ENCODE results near the gene SYNGR1.

DNA sequence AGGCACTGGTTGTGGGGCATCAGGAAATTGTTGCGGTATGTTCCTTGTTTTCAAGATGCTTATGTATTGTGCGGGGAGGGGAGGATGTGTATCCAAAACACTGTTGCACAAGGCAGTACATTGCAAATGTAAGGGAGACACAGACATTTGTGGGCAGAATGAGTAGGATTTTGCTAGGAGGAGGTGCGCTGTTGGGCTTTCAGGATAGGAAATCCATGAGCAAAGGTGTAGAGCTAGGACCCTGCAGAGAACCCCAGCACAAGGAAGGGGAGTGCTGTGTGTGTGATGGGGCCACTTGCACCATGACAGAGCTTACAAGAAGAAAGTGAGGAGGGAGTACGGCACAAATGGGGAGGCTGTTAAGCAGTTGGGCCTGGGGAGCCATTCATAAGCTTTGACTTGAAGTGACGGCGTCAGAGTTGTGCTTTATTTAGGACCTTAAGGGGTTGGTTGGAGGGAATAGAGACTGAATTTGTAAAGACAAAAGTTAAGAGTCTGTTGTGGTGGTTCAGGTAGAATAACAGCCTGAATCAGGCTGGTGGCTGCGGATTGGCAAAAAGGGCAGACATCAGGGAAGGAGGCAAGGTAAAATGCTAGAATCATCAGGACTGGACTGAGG is 7.3 kb downstream of the GTPBP1 start:
- PRO-cap = no peak

GRCh38 chr22:38728733-38729851 is 23.3 kb downstream of the GTPBP1 start:
- PRO-cap = no peak

DNA sequence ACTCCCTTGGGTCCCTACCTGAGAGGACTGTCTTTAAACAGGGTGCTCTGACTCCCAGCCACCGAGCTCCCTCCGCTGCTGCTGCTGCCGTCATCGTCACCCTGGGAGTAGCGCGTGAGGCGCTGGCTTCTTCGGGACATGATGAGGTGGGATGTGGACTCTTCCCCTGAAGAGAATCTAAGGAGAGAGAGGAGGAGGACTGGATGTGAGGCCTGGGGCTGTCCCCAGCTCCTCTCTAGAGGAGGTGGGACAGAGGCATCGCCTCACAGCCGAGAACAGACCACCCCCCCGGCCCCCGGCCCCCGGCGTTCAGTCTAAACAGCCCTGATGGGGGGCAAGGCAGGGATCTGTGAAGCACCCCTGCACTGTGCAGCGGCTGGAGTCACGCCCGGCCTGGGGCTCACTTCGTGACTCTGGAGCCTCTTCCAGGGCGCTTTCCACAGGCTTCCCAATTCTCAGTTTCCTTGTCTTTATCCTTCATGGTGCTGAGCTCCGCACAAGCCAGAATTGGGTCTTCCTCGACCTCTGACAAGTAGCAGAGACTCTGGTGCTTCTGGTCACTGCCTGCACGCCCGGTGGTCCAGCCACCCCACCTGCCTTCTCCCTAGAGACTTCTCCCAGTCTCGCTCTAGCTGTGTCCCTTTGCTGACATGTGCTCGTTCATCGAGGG is 3.2 kb downstream of the SUN2 start:
- PRO-cap = no peak

DNA sequence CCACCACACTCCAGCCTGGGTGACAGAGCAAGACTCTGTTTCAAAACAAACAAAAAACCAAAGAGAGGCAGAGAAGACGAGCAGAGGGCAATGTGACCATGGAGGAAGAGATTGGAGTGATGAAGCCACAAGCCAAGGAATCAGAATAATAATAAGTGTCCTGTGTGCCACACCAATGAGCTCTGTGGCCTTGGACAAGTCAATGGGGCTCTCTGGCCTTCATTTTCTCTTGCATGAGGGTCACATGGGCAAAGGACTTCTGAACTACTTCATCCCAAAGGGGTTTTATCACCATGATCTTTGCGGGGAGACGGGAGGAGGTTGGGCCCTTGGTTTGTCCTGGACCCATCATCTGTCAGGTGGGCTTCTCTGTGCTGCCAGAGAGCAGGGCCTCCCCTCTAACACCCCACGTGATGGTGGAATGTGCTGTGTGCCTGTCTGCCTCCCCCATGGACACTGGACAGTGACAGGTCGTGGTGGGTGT is 2.3 kb upstream of the SUN2 start:
- PRO-cap = no peak

DNA sequence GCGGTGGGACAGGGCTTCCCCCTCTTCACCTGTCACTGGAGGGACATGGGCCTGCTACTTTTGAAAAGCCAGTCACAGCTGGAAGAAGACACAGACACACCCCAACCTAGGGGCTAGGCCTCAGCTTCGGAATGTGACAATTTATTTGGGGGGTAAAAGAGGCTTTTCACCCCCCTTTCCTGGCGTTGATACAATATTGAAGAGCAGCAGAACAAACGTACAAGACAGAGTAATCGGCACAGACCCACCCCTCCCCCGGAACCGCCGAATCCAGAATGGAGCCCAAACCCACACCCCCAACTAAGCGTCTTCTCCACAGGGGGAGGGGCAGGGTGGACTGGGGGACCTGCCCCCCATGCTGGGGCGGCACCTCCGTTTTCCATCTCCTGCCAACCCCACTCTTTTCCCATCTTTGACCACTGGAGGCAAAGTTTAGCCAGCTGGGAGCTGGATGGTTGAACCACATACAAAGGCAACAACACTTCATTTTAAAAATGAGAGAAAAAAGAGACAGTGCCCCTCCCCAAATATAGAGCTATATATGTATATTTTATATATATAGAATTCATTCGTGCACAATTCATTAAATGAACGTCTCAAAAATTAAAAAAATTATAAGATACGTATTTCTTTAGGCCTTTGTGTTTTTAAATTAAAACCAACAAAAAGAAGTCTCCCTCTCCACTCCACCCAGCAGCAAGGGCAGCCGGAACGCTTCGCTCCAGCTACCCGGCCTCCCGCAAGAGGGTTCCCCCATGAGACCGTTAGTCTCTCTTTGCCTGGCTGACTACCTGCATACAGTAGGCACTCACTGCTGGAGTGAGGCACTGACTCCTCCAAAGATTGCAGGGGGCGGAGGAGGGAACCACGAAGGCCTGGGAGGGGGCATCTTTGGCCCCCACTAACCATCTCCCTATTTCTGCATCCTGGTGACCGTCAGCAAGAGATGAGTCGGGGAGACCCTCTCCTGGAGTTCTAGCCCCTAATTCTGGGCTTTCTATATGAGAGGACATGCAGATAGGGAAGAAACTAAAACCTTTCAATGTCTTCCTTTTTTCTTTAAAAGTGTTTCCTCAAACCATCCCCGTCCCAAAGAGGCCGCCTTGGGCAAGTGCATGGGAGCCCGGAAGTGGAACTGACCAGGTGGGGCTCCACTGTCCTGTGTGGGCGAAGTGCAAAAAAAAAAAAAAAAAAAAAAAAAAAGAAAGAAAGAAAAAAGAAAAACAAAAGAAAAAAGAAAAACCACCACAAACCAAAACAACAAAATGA is 10.2 kb downstream of the CBX6 start:
- PRO-cap = no peak

DNA sequence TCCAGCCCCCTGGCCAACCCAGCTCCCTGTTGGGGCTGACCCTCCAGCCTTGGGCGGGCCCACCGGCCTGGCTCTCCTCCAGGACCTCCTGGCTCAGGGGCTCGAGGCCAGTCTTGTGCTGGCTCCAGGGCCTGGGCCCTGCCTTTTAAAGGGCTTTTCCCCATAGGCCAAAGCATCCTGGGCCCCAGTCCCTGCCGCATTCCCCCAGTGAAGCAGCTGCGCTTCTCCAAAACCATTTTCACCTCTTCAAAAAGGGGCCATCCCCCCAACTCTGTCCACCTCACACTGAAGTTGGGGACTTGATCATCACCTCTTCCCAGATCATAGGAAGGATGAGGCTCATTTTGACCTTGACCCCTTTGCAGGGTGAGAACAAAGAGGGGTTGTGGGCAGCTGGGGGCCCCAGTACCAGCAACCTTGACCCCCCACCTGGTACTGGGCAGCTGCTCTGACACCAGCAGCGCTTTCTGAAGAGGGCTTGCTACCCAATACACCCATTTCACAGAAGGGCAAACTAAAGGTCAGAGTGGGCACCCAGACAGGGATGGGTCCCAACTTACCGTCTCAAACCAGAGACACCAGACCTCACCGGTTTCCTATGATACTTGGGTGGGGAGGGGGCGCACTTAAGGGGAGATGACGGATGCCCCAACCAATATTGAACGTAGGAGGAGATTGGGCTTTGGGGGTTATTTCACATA is 9.2 kb downstream of the CBX6 start:
- PRO-cap = no peak

DNA sequence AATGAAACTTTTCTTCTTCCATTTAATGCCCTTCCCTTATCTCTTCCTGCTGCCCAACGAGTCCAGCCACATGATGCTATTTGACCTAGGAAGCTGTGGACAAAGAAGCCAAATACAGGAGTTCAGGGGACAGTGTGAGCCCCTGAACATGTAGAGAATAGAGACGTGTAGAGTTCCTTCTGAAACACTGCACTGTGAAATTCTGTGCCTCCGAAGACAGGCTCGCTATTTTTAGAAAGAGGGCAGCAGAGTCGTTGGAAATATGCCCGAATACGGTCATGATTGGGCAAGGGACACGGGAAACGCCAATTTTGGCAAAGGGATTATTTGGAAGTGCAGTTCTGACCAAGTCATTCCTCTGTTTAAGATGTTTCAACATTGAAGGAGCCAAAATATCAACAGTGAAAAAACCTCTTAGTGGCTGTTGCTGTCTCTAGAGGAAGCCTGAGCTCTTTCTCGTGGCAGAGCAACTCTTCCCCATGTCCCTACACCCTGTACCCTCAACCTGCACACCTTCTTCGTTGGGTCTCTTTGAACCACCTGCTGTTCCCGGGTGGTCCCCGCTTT is 9.4 kb upstream of the CBX6 start:
- PRO-cap = no peak

DNA sequence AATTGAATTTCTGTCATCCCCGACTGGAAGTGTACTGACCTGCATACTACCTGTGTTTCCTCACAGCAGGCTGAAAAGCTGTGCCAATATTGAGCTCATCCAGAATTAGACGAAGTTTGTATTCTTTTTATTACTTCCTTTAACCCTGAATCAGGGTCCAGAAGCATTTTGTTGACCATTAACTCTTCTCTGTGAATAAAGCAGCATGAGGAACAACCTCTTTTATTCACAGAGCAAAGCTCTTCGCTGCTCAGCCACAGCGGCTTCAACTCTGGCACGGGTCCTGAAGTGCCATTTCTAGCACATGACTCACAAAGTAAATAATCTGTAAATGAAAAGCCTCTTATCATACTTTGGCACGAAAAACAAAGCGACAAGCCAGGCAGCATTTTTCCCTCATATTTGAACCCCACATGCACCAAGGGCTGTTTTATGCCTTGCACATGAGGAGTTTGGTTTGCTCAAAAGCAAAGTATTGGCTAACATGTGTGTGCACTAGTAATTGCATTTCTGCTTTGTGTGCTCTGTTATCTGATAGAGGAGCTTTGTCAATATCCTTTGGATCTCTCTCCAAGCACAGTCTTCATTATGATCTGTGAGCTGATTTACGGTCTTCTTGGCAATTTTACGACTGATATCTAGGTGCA is 33.0 kb upstream of the APOBEC3A start:
- PRO-cap = unidirectional peak, minus-strand start at position 258 of the sequence

DNA sequence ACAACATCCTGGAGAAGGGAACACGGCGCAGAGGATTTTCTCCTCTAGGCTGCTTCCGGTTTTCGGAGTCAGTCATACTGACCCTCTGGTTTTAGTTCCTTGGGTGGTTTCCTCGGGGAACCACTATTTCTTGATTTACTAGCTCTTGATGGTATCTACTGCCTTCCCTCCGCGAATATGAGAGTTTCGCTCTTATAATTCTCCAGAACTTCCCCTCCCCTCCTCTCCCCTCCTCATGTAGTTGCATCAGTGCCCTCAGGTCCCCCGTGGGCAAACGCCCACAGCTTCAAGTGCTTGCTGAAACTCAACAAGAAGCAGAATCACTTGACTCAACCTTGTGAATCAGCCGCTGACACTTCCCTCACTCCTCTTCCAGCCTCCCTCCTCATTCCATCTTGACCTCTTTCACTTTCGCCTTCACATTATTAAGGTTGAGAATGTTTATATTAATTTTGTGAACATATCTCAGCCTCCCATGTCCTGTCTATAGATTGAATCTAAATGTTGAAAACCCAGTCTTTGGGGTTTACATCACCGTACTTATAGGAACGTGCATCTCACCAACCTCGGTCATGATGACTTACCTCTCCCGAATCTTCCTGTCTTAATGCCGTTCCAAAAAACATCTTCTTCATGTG is 15.7 kb upstream of the APOBEC3A start:
- PRO-cap = no peak

DNA sequence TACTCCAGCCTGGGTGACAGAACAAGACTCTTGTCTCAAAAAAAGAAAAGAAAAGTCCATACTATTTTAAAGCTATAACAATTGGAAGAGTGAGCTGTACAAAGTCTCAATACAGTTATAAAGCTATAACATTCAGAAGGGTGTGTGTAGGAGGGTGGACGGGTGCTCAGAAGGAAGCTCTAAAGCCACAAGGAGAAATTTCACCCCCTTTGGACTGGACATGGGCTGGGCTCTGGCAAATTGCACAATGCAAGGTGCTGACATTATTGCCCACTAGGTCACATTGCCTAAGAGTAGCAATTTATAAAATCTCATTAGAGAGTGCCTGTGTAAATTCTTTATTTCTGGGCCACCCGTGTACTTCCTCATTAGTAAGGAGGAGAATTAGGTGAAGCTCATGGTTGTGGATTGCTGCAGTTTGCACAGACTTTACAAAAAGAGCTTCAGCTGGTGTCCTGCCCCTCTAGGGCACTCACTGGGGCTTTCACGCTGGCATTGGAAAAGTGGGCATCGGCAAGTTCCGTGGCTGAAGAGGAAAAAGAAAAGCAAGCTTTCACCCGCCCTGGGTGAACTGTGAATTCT is 5.6 kb upstream of the APOBEC3A start:
- PRO-cap = no peak

DNA sequence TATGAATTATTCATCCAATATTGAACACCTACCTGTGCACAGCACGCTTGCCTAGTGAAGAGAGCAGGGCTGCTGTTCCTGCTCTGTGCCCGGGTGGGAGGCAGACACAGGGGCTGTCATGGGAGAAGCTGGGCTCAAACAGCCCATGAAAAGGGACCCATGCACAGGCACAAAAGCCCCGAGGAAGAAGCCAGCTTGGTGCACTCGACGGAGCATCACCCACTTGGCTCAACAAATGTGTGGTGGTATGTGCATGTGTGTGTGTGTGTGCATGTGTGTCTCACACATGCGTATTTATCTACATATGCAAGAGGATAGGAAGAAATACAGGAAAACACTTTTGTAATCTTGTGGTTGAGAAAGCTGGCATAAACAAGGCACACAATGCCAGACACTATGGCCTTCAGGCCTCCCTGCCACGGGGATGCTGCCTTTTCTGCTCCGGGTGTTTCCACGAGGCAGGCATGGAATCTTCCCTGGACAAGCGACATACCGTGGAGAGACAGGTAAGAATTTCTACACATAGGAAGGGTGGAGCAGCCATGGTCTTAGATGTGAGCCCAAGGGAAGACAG is 5.0 kb upstream of the APOBEC3A start:
- PRO-cap = no peak

GRCh38 chr22:38967650-38968366 is 10.4 kb downstream of the APOBEC3A start:
- PRO-cap = no peak

DNA sequence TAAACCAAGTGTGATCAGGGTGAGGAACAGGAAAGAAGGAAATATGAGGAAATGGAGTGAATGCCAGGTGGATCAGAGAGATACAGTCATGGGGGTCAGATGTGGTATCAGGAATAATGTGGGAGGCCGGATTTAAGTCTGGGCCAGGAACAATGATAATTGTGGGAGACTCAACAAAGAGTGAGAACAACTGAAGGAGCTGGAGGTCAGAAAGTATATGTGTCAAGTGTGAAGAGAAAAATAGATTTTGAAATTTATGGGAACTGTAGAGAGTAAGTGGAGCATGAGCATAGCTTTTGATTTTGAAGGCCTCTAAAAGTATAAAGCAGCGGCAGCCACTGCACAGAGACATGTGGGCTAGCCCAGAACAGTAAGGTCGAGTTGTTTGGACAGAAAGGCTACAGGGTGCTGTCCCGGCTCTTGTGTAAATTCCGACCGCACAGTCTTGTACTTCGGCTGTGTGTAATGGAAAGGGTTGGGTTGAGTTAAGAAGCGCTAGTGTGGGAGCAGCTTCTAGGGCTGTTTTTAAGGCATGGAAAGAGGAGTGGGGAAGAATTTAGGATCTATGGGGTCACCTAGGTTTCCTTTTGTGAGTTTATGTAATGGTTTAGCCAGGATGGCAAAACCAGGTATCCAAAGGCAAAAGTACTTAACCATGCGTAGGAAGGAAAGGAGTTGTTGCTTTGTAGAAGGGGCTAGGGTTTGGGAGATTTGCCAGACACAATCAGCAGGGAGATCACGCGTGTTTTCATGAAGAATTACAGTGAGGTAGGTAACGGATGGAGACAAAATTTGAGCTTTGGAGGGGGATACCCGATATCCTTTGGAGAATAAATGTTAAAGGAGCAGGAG is 10.2 kb upstream of the APOBEC3G start:
- PRO-cap = no peak

DNA sequence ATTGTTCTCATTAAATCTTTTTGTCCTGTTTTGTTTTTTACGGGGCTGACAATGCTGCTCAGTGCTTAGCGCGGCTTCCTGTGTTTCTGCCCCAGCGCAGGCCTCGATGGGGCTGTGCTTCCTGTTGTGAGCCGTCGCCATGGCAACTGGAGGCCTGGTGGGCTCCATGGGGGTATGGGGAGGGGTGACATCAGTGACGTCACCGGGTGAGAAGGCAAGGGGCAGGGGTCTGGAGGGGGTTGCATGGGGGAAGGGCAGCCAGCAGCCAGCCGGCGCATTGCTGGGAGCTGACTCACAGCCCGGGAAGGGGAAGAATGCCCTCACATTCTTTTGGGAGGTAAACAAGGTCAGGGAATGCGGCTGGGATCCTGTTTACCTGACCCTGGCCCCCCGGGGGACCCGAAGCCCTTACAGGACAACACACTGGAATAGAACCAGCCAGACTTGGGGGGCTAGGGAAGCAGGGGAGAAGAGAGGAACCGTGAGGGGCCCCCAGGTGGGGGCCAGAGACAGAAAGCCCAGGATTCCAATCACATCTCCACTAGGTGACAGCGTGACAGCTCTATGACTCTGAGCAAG is 22.3 kb upstream of the CBX7 start:
- PRO-cap = no peak

DNA sequence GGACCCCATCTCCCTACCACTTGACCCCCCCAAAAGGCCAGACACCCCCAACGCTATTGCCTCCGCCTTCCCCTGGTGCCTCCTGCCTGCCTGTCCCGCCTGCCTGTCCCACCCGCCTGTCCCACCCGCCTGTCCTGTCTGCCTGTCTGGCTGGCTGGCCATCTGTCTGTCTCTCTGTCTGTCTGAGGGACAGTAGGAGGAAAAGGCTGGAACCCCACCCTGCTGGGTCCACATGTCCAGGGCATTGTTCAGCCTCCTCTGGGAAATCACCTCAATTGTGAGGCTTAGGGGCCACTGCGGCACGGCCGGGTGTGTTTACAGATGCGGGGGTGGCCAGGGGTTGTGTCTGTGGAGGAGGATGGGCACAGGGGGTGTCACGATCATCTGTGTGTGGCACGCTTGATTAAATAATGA is 25.4 kb upstream of the CBX7 start:
- PRO-cap = no peak

- PRO-cap = bidirectional peak, plus-strand start at chr22:39242959, minus-strand start at chr22:39242668
Measured at GRCh38 chr22:39242780-39243152, 2.0 kb downstream of the PDGFB start.

GRCh38 chr22:39270226-39270612 is 25.4 kb upstream of the PDGFB start:
- PRO-cap = no peak

GRCh38 chr22:39297280-39298718 is 21.6 kb downstream of the RPL3 start:
- PRO-cap = no peak

- PRO-cap = no peak
Measured at GRCh38 chr22:39309262-39309874, 10.1 kb downstream of the RPL3 start.

GRCh38 chr22:39349140-39350212 is at the start of gene SYNGR1:
SYNGR1 (plus strand) TSS chr22:39349991.
- PRO-cap = bidirectional peak, plus-strand start at chr22:39349986, minus-strand start at chr22:39349757

All from Metastatic Pancreatic Carcinoma in the Ovary (tissue), 1 donor.